GM06990 (cell line): ENCODE measurements around a stretch of chr4.

DNA sequence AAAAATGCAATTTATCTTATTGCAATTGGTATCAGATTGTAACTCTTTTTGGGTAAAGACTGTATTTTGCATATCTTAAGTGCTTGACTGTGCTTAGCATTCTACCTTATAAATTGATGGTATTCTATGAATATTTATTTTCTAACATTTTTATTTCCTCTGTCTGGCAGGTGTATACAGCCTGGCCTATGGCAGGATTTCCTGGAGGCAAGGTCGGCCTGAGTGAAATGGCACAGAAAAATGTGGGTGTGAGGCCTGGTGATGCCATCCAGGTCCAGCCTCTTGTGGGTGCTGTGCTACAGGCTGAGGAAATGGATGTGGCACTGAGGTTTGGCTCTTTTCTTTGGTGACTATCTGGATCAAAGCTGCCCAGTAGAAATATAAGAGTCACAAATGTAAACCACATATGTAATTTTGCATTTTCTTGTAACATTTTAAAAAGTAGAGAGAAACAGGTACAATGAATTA is 6.0 kb downstream of the SPATA5 start:
- RRBS, result no CpG with 5 or more reads among the region's 1 CpG

GRCh38 chr4:123826758-123827246 is 430.2 kb downstream of the SPRY1 start:
- RRBS, result no CpG with 5 or more reads among the region's 2 CpGs

DNA sequence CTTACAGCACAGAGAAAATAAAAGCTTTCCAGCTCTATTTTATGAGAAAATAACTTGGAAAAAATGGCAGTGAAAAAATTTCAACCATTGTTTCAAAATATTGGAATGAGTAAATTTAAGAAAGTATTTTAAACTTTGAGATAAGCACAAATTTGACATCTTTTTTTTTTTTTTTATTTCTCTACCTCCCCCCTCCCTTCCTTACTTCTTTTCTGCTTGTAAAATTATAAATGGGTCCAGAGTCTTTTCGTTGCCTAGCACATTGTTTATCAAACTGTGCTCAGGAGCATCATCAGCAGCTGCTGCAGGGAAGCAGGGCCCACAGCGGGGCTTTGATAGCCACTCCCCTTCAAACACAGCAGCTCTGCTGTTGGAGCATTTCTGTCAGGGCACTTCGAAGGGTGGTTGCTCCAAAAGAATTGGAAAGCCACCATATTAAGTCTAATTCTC is 588.2 kb downstream of the SPRY1 start:
- RRBS, result no CpG with 5 or more reads among the region's 3 CpGs

- RRBS, result no CpG with 5 or more reads among the region's 5 CpGs
Observed at GRCh38 chr4:124936453-124936946, 224.0 kb upstream of the ANKRD50 start.

- RRBS, result no CpG with 5 or more reads among the region's 41 CpGs
Observed at GRCh38 chr4:125316877-125317336, 2.2 kb downstream of the FAT4 start.

GRCh38 chr4:128031616-128032070 is 29.5 kb upstream of the LARP1B start:
- RRBS, result no CpG with 5 or more reads among the region's 3 CpGs

DNA sequence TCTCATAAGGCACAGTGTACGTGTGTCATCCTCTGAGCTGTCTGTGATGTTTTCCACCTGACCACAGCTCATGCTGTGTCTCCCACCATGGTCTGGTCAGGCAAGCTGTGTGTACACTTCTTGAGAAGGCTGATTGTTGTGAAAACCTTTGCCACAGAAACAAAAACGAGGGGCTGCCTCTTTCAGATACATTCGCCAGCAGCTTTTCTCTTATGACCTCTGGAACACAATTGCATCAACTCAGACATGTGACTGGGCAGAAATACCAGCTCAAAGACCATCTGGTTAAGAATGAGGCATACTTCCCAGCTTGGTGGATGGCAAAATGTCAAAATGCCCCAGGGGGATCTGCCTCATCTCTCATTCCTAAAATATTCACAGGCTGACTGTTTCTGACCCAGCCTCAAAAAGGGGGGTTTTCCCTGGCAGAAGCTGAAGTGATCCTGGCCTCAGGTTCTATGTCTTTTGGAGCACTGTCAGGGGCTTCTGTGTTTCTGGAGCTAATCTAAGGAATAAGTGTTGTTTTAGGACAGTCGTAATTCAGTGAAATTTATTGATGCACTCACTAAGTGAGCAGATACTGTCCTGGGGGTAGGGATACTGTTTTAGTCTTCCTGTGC is 46.0 kb downstream of the PGRMC2 start:
- RRBS, result no CpG with 5 or more reads among the region's 4 CpGs

DNA sequence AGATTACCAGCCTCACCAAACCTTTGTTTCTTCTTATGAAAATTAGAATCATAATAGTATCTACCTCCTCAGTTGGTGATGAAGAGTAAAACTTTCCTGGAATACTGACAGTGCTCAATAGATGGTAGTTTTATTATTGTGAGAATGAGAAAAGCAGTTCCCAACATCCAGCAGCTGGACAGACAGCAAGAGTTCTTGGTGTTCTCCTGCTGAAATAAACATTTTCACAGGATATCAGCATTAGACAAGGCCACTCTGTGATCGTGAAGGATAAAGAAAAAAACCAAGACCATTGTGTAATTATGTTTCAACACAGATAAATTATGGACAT is 136.7 kb upstream of the PGRMC2 start:
- RRBS, result no CpG with 5 or more reads among the region's 1 CpG

DNA sequence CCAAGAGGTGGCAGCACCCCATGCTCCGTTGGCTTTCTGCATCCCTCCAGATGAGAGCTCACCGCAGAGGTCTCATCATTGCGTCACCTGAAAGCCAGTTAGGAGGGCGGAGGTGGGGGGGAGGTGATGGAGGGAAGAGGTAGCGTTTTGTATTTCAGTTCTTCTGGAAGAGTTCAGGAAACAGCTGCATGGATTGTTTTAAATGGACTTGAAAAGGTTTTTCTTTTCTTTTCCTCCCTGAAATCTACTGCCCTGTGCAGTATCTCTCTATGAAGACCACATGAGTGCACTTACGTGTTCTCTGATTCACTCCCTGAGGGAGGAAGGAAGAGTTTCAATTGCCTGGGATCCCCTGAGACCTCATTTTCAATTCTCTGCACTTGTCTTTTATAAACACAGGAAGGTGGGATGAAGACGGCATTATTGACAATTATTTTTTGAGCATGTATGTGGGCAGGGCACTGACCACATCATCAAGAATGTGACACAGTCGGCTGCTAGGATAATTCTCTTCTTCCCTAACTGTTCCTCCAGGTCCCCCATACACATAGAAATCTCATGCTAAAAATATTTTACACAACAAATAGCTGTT is 166.9 kb upstream of the PGRMC2 start:
- RRBS, result no CpG with 5 or more reads among the region's 8 CpGs

- RRBS, result no CpG with 5 or more reads among the region's 2 CpGs
Observed at GRCh38 chr4:128469745-128470466, 182.3 kb upstream of the PGRMC2 start.

DNA sequence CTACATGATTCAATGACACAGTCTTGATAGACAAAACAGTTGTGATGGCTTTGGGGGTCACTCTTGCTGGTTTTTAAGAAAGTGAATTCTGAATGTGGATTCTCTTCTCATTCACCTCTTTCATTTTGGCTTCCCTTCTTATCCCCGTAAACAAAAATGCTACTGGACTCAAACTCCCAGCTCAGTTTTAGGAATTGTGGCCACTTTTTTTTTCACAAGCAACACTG is 253.2 kb upstream of the JADE1 start:
- RRBS, result no CpG with 5 or more reads among the region's 1 CpG

DNA sequence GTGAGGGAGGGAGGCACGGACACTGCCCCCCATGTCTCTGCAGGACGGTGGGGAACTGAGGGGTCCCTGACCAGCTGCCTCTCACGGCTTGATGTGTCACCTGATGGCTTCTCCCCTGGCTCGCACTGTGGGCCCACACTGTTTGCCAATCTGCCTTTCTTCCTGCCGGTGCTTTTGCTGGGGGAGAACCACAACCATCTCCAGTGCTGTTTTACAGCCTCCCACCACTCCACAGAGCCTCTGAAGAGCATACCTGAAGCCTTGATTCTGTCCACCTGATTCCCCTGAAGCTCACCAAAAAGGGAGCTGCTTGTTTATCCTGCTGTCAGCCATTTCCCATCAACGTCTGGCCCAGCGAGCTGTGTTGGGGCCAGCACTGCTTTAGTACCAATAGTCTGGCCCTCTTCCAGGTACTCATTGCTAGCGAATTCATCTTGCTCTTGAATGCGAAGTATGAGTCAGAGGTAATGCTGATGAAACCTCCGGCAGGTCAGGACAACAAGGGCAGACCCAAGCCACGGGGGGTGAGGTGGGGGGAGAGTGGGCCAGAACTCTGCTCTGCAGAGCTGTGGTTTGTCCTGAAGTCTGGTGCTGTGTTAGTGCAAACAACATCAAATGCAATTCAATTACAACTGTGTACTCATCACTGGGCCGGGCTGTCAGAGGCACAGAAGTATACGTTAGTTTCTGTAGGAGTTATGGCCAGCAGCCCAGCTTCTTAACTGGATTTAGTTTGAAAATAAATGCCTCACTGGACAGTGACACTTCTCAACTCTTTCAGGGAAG is 208.2 kb upstream of the JADE1 start:
- RRBS, result no CpG with 5 or more reads among the region's 13 CpGs

DNA sequence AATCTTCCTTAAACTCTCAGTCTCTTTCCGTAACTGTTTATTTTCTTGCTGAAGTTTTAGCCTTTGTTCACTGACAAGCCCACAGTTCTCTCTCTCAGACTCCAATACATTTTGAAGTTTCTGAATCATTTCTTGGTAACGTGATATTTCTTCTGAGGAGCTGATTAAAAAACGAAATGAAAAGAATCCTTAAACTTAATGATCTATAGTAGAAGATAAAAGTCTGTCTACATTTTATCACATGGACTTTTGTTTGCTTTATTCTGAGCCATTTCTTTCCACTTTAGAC is 133.5 kb downstream of the JADE1 start:
- RRBS, result no CpG with 5 or more reads among the region's 3 CpGs

GRCh38 chr4:128952331-128953074 is 140.8 kb downstream of the SCLT1 start:
- RRBS, result no CpG with 5 or more reads among the region's 2 CpGs

DNA sequence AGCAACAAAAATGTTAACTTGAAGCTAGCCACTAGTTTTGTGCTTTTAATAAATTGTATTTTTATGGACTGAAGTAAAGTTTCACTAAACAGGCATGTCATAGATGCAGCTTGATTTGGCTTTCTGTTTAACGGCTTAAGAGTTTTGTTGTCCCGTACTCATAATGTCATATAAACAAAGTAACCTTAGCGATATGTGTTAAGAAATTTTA is 913 bp upstream of the SCLT1 start:
- RRBS, result no CpG with 5 or more reads among the region's 3 CpGs

DNA sequence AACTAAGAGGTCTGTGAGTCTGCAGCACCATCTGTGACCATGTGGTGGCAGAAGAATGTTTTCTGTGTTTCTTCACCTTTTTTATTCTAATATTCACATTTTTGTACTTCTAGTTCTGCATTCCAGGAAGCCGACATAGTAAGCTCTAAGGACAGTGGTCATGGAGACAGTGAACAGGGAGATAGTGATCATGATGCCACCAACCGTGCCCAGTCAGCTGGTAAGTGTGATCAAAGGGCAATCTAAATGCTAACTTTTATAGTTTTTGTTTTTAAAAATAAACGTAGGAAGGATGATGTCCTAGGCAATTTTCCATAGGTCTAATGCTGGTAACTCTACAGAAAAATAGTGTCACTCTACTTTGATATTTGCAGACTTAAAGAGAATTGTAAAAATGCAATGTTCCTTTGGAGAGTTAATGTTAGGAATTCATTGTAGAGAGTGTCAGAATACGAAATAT is 5.7 kb downstream of the PCDH10 start:
- RRBS, result no CpG with 5 or more reads among the region's 4 CpGs

GRCh38 chr4:137421132-137422073 is 110.9 kb downstream of the PCDH18 start:
- RRBS, result 79% methylated on average over 2 of the region's 35 CpGs

DNA sequence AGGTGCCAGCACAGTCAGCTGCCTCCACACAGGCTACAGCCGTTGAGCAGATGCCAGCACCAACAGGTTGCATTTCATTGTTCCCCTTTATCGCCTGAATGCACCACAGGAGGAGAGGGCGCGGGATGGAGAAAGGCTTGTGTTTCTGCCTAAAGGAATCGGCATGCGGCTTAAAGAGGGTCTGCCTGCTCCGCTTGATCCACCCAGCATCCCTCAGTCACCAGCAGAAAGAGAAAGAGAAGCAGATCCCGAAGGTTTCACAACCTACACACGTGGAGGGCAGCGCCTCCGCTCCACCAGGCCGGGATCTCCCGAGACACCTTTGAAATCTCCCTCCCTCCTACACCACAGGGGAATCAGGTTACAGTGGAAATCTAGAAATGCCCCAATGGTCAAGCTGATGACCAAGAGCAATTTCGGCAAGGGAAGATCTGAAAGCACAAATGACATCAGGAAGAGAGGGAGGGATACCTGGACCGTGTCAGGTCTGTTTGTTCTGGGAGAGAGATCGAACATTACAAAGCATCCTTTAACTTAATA is 332.7 kb upstream of the NOCT start:
- RRBS, result no CpG with 5 or more reads among the region's 16 CpGs

- RRBS, result no CpG with 5 or more reads among the region's 19 CpGs
Observed at GRCh38 chr4:138910446-138911434, 104.8 kb upstream of the NOCT start.

DNA sequence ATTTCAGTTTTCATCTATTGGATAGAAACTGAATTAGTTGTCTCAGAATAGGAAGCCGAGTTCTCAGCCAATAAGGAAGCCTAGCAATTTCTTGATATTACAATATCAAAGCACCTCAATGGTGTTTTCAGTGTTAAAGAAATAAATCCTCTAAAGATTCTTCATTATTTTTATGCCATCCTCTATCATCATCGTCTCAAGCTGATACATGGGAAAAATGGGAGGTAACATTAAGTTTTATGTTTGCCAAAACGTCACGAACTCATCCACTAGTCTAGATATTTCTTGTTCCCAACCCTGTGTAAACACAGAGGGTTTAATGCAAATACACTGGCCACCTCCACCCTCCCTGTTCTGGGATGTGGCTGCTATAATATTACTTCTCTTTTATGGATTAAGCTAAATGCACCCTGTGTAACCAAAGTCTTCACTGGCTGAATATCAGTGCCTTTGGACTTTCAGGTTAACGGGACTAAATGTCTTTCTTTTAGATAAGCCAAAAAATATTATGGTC is 103.7 kb upstream of the NOCT start:
- RRBS, result no CpG with 5 or more reads among the region's 5 CpGs